Sciatic nerve (tissue), 1 donor: ENCODE measurements around a stretch of chr1.

- PRO-cap = no peak
These were observed 28.4 kb upstream of the EPS8L3 start for GRCh38 chr1:109791977-109792611.

DNA sequence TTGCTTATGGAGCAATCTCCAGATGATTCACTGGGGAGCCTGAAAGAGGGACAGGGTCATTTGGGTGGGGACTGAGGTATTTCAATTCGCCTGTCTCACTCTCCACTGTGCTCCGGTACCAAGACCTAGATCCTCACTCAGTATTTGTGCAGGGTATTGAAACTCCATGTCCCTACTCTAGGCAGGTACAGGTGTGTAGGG, 10.1 kb upstream of the CSF1 start:
- PRO-cap = no peak

DNA sequence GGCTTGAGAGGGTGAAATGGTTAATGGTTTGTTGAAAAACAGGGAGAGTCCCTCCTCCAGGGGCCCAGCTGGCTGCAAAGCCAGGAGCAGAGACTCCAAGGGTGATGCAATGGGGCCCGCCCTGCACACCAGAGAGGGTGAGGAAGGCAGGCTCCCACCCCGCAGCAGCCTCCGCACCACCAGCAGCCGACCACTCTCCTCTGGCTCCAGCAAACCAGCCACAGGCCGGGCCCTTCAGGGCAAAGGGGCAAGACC, 6.6 kb upstream of the AHCYL1 start:
- PRO-cap = no peak

GRCh38 chr1:110083902-110084298, 13.4 kb upstream of the ALX3 start:
- PRO-cap = unidirectional peak, minus-strand start at chr1:110084061

DNA sequence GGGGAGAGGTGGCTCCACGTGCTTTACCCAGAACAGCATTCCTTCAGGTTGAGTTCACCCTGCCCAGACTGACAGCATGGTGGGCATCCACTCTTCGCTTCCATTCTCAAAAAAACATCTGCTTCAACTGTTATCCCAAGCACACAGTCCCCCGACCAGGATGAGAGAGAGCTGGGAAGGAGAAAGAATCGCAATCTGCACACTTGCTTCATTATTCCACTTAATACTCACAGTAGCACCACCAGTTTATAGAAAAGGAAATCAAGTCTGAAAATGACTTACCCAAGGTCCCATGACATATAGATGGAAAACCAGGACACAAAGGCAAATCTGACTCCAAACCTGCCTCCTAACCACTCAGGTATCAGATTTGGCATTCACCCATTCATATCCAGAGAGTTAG, 27.3 kb upstream of the RBM15 start:
- PRO-cap = no peak

DNA sequence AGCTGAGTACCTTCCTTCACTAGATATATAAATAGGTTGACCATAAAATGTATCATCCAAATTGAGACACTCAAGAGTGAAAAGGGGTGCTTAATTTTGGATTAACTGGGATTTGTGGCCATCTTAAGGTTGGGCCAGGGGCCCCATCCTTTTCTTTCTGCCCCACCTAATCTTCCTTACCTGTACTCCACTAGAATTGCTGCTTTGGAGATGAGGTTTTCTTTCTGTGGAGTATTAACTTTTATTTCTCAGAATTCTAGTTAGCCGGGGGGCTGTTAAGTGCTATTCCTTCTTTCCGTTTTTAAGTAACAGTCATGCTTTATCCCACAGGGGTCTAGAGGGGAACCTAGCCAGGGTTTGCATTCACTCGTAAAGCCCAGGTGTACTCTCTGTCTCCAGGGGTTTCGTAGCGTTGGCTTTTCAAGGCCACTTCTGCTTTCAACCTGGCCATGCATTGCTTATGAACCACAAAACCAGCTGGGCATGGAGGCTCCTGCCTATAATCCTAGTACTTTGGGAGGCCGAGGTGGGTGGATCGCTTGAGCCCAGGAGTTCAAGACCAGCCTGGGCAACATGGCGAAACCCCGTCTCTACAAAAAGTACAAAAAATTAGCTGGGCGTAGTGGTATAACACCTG, 6.5 kb downstream of the SLC16A4 start:
- PRO-cap = no peak

- PRO-cap = no peak
These were observed 6.3 kb downstream of the LAMTOR5 start for GRCh38 chr1:110401235-110401621.

GRCh38 chr1:110424509-110425311, 17.2 kb upstream of the LAMTOR5 start:
- PRO-cap = no peak

DNA sequence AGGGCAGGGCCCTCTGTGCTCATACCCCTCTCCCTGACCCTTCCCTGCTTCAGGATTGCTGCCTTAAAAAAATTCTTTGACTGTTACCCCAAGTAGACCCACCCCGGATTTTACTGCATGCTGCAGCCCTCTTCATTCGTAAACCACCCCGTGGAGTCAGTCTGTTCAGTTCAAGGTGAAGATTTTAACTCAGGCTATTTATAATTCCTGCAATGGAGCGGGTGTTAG, 15.9 kb downstream of the PROK1 start:
- PRO-cap = no peak

GRCh38 chr1:110477305-110477504, 26.3 kb downstream of the PROK1 start:
- PRO-cap = no peak

DNA sequence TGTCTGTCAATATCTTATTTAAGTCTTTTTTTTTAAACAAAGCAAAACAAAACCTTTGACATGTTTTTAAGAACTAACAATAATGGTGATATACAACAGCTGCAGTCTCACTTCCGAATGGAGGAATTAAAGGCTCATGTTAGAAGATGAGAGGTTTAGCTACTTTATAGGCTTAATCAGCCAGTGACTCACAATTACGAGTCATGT, 28.9 kb downstream of the KCNA3 start:
- PRO-cap = unidirectional peak, minus-strand start at position 119 of the sequence

DNA sequence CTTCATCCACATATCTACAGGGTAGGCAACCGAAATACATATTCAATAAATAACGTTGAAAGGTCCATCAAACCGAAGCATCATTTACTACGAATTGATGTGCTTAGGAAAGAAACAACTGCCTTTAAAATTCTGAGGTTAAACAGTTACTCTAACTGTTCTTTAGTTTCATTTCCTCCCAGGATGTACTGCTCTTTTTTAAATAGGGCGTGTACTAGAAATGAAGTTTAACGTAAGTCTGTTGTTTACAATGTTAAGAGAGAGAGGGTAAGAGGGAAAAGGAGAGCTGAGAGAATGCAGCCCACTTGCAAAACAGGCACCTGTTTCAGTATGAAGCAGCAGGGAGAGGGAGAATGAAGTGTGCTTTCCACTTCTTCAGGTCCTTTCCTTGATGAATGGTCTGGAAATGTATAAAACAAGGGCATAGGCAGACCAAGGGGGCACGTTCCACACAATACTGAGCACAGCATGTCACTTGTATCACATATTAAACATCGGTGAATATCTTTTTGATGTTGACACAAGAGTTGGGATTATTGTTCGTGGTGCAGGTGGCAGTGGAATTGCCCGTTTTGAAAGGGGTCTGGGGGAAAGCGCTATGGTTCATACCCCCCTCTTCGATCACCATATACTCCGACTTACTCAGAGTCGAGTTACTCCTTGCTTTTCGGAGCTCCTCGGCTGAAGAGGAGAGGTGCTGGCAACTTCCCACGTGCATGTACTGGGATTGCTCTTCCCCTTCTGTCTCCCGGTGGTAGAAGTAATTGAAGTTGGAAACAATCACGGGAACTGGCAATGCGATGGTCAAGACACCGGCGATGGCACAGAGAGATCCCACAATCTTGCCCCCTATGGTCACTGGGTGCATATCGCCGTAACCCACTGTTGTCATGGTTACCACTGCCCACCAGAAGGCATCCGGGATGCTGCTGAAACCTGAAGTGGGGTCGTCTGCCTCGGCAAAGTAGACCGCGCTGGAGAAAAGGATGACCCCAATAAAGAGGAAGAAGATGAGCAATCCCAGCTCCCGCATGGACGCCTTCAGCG, 1.8 kb downstream of the KCNA3 start:
- PRO-cap = unidirectional peak, plus-strand start at position 257 of the sequence

- PRO-cap = no peak
These were observed 85.9 kb upstream of the CD53 start for GRCh38 chr1:110786960-110787508.

- PRO-cap = no peak
These were observed 1.4 kb downstream of the CD53 start for GRCh38 chr1:110874144-110875011.

DNA sequence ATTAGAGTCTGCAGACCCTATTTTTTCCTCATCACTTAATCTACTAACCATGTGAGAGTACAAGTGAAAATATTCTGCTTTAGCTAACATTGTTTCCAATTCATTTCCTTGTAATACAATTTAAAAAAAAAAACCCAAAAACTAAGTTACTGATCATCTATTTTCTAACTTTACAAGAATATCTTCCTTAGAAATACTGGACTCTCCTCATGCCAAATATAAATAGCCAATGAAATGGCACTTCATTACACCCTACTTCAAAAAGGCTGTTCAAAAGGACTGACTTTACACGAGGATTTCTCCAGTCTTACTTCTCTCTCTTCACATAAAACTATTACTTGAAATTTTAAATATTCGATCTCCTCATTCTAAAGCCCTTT, 938 bp downstream of the LRIF1 start:
- PRO-cap = no peak

- PRO-cap = no peak
These were observed 6.1 kb downstream of the DRAM2 start for GRCh38 chr1:111133688-111134268.

GRCh38 chr1:111139205-111139950, 515 bp downstream of the DRAM2 start:
- PRO-cap = bidirectional peak, plus-strand start at chr1:111139610, minus-strand start at chr1:111139713

DNA sequence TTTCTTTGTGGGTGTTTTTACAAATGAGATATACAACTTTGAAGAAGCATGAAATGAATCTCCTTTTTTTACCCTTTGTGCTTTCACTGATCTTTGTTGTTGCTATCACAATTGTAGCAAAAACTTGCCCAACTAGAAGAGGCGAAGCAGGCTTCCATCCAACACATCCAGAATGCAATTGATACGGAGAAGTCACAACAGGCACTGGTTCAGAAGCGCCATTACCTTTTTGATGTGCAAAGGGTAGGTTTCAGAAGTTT, 7.2 kb downstream of the ATP5PB start:
- PRO-cap = no peak

DNA sequence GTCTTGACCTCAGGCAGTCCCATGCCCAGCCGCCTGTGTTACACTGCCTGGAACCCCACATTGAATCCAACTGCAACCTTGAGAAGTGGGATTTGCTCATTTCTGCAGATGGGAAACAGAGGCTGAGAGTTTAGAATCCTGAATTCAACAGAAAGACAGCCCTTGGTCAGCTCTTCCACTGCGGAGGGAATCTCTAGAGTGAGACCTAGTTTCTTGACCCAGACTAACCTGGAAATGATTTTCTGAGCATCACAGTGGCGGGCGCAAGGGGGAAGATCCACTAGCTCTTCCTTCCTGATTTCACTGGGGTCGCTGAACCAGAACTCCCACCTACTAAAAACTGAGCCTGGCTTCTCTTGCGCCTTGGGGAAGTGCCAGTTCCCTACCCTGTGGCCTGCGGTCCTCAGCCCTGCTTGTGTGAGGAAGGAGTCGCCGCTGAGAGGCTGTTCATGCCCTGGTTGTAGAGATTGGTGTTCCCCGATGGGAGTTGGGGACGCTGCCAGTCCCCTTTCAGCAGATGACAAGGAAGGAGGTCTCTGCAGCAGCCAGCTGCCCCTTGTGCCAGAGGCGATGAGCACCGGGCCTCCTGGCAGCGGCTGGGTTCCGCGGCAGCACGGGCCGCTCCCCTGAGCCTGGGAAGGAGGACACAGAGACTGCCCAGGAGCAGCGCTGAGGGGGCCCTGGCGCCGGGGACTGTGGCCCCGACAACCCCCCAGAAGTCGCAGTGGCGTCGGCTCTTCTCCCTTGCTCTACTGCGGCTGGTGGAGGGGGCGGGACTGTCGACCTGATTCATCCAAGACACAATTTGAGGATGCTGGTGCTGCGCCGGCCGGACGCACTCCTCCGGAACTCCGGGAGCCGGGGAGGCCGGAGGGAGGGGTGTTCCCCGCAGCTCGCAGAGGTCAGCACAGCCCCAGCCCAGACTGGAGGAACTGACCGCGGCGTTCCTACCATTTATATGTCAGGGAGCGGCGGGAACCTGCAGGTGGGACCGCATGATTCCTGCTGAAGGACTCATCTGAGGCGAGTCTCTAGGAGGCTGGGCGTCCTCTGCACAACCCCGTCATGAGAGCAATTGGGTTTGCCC, 11.9 kb upstream of the ADORA3 start:
- PRO-cap = bidirectional peak, plus-strand start at position 516 of the sequence, minus-strand start at position 419 of the sequence; bidirectional peak, plus-strand start at position 803 of the sequence, minus-strand start at position 751 of the sequence

DNA sequence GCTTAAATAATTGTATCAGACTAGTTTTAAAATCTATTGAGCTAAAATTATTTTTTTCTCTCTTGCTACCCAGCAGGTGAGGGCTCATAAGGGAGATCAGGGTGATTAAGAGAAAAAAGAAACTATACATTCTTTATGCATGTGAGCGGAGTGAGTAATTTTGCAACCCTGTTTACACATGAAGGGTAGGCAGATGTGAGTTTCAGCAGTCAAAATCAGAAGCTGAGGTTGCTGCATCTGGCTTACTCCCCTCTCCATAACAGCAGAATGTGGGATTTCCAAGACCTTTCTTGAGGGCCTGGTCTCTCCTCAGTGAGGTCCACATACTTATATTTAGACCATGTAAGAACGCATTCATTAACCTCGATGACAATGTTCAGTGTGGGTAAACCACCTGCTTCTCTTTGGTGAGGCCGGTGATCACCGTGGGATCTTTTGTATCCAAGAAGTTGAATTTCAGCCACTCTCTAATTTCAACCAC, 18.8 kb upstream of the RAP1A start:
- PRO-cap = no peak